Umbilical cord (tissue), 2 donors: Measurements from ENCODE around the genes DVL1, MXRA8 and CDK11B.

GRCh38 chr1:1314494-1315775 is 6.5 kb downstream of the PUSL1 start:
- RAMPAGE, long total RNA = no peak

GRCh38 chr1:1328843-1329516 is 2.1 kb upstream of the TAS1R3 start:
- RAMPAGE, long total RNA = no peak

- RAMPAGE, long total RNA = no peak
Observed at GRCh38 chr1:1348777-1349521, at the start of gene DVL1. Gene DVL1, minus strand, starts transcription at chr1:1349418.

DNA sequence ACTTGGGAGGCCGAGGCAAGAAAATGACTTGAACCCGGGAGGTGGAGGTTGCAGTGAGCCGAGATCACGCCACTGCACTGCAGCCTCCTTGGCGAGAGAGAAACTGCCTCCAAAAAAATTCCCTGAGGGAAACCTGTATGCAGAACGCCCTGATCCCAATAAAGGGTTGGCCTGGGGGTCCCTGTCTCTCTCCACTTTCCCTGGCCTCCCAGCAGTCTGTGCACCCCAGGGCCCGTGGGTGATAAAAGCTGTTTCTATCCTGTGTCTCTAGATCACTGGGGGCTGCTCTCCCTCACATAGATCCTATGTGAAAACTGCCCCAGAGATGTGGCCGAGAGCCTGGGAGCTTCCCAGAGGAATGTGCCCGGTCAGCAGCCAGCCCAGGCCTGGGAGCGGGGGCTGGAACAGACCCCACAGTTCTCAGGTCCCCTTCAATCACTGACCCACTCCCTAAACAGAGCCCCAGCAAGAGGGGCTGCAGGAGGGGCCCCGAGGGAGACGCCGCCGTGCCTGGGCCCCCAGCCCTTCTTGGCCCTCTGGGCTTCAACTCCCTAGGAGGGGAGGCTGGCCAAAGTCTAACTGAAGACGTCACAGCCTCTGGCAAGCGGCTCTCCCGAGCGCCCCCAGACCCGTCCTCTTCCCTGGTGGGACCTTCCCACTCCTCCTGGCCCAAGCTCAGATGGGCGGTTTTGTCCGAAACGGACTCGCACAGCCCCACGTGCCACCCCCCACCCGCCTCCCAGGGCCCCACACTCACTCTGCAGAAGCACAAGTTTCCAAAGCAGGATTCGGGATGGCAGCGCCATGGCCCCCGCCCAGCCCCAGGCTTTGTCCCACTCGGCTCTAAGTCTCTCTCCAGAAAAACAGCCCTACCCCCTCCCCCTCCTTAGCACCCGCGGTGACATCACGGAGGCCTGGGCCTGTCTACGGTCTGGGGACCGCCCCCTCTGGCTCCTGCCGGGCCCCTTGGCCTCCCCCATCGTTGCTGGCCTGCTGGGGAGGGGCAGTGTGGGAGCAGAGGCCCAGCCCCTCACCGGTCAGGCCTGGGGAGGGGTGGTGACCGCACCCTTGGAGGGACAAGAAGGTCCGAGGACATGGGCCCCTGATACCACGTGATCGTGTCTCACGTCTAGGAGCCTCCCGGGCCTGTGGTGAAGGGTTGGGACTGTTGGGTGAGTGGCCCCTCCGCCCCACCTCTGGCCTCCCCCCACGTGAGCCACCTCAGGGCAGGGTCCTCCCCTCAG is at the start of gene MXRA8:
TSS of gene MXRA8 (minus strand) at position 857 of the 1,244 bp plus-strand sequence.
- RAMPAGE, long total RNA = no peak

GRCh38 chr1:1385936-1386983 is 11.3 kb upstream of the AURKAIP1 start:
- RAMPAGE, long total RNA = no peak

DNA sequence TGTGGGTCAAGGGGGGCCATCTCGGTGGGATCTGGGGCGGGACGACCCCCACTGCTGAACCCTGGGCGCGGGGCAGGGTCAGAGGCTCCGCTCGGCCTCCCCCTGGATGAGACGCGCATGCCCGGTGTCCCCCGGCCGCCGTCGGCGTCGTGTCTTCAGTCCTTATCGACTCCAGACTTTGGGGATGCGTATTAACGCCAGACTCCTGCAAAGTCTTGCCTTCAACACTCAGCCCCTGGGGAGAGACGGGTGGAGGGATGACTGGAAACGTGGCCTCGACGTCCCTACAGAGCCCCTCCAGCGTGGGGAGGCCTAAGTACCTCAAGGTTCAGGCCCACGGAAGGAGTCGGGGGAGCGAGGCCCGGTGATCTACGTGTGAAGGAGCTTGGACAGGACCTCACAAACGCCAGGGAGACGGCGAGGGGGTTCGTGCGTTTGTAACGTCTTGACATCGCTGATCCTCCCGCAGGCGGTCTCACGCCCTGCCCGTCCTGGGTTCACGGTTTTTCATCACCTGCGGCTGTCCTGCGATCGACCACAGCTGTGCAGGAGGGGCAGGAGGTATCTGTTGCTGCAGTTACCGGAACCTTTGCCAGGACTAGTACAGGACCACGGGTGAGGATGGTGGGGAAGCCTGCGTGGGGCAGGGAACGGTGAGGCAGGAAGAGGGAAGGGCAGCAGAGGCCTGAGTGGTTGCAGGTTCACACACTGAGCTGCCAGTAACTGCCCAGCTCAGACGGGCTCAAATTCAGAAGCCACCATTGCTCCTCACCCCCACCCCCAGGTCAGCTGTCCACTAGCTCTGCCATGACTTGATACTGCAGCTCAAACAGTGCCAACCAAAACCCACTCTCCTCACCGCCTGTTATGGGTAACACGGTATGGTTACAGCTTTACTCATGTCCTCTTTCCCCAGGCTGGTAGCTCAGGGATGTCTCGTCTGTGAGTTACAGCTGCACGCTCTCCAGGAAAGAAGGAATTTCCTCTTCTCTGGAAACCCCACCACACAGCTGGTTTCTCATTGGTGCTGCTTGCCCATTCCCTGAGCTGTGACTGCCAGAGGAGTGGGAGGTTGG is 892 bp upstream of the CCNL2 start:
- RAMPAGE, long total RNA = no peak

DNA sequence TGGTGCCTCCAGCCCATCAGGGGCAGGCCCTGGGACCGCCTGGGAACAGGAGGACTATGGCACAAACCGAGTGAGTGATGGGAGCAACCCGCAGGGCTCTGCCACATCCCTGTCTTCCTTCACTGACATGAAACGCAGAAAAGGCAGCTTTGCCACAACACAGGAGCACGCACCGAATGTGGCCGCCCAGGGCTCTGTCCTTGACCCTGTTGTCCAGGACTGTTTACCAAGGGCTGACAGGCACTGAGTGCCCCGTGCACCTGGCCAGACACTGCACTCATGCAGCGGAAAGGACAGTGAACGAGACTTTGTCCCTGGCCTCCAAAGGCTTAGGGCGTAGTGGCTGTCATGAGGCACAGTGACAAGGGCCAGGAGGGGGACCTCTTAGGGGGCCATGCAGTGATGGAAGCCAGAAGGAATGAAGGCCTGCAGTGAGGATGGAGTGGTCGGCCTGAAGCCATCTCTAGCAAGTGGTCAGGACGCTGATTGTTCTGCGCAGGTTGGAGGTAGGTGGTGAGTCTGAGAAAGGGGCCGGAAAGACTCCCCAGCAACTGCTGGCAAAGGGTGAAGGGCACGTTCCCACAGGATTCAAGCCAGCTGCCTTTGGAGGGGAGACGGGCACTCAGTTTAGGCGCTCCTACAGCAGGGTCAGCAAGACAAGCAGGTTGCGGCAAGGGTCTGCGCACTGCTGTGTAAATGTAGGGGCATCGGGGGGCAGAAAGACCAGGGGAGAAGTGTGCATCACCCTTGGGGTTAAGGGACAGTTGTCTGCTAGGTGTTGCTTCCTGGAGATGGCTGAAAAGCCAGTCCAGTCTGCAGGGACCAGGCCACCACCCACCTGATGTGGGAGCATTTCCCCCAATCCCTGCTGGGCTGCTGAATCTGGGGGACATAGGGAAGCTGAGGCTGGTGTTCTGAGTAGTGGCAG is 1.9 kb upstream of the CCNL2 start:
- RAMPAGE, long total RNA = no peak

- RAMPAGE, long total RNA = no peak
Observed at GRCh38 chr1:1428078-1428508, 2.4 kb downstream of the TMEM88B start.

DNA sequence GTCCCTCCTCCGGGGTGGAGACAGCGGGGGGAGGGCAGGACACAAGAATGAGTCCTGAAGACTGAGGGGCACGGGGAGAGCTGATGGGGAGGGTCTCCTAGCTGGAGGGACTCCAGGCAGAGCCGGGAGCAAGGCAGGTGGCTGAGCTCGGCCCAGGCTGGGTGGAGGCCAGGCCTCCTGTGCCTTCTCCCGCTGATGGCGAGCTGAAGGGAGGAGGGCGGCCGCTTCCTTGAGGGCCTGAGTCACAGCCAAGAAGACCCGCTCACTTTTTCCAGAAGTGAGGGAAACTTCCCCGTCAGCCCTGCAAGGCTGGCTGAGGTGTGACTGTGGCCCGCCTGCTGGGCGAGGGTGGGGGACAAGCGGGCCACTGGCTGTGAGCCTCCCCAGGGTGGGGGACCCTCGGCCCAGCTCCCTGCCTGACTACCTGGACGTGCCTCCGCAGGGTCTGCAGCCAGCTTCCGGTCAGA is 1.7 kb upstream of the VWA1 start:
- RAMPAGE, long total RNA = no peak

- RAMPAGE, long total RNA = no peak
Observed at GRCh38 chr1:1539485-1540532, 615 bp downstream of the TMEM240 start.

- RAMPAGE, long total RNA = no peak
Observed at GRCh38 chr1:1573591-1574776, 679 bp downstream of the SSU72 start.

- RAMPAGE, long total RNA = no peak
Observed at GRCh38 chr1:1630233-1631364, 1.4 kb upstream of the MMP23B start.

GRCh38 chr1:1658770-1659748 is at the start of gene CDK11B:
Gene CDK11B, minus strand, starts transcription at chr1:1659004.
- RAMPAGE, long total RNA = start-site peak on the minus strand at chr1:1658940-1659260, 68 and 111 reads in 2 replicates

GRCh38 chr1:1852662-1853879 is 37.8 kb downstream of the GNB1 start:
- RAMPAGE, long total RNA = no peak

- RAMPAGE, long total RNA = no peak
Observed at GRCh38 chr1:1875689-1876249, 15.1 kb downstream of the GNB1 start.

DNA sequence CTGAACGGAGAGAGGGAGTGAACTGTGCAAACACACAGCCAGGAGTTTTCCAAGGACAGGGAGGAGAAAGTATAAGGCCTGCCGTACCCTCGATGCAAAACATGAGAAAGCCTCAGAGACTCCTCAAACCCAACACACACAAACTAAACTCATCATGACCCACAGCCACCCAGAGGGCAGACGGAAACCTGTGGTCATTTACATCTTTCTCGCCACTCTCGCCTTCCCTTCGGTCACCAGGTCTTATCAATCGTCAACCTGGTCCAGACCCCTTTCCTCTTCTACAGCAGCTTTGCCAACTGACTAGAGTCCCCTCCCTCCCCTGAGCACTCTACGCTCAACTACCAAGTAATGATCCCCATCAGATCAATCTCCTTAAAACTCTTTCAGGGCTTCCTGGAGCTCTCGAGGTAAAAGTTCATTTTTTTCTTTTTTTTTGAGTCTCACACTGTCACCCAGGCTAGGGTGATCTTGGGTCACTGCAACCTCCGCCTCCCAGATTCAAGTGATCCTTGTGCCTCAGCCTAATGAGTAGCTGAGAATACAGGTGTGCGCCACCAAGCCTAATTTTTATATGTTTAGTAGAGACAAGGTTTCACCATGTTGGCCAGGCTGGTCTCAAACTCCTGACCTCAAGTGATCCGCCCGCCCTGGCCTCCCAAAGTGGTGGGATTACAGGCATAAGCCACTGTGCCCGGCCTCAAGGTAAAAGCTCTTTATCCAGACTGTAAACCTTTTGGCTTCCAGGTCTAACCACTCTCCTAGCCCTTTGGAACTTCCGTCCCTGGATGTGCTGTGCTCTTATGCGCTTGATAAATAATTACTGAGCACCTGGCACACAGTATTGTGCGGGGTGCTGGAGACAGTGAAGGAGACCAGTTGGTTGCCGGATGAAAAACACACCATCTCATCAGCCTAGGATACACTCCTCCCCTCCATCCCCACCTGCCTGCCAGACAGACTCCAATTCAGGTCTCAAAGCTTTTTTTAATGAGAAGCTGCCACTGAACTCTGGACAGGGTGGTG is 9.6 kb downstream of the GNB1 start:
- RAMPAGE, long total RNA = no peak

DNA sequence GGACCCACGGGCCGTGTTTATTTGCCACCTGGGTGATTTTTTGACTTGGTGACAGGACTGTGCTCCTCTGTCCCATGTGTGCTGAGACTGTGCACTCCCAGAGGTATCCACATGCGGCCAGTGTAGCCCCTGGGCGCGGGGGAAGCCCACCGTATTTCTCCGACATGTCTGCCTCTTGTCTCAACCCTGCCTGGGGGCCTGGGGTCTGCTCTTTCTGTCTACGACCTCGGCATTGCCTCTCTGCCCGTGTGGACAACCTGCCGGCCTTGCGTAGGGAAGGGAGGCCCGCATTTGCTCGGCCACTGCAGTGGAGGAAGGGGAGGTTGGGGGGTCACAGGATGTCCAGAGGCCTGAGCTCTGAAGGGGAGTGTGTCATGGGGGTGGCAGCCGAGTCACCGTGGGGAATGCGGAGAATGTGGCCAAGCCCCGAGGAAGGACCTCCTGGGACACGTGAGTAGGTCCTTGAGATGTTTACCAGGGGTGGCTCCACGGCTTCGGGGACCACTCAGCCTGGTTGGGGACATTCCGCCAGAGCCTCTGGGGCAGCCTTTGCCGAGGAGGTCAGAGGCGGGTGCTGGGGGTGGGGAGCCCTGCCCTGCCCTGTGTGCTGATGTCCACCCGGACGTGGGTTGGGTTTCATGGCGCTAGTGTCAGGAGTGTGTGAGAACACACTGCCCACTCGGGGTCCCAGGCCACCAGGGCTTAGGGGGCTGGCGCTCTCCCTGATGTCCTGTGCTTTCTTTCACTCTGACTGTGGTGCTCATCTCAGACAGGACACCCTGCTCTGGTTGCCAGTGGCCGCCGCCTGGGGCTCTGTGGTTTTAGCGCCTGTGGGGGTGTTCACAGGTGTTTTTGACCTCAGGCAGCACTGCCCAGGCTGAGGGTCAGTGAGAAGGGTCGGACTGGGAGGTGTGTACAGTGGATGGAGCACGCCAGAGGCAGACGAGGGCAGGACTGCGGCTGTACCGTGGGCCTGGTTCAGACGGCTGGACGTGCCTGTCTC is 11.2 kb downstream of the PRKCZ start:
- RAMPAGE, long total RNA = no peak

DNA sequence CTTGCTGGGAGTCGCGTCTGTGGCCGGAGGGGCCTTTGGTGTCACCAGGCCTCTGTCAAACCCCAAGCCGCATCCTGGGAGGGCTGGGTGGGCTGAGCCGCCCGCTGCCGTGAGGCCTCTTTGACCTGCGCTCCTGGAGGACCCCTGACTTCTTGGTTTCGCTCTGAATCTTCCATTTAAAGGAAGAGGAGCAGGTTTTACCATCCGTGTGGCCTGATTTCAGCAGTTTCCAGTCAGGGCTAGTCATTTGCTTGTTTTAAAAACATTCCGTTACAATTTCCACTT is 60.6 kb downstream of the FAAP20 start:
- RAMPAGE, long total RNA = no peak

GRCh38 chr1:2208168-2209190 is 13.9 kb upstream of the FAAP20 start:
- RAMPAGE, long total RNA = no peak

DNA sequence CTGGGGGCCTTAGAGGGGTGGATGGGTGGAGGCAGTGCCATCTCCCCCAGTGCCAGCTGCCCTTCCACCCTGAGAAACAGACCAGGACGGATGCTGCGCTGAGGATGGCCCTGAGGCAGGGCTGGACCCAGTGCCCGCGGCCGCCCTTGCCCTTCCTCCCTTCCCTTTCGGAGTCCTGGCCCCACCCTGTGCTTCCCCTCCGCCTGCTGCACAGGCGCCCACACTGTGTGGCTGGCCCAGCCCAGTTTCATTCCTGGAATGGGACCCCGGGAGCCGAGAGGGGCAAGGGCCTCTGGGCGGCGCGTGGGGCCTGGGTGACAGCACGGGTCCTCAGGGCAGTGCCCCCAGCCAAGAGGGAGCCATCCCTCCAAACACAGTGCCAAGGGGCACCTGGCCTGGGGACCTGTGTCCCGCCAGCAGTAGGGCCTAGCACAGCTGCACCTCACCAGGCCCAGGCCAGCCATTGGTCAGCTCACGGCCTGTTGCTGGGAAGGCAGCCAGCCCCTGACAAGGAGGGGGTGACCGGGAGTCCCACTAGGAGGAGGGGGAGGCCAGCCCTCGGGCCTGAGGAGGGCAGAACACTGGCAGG is 13.4 kb upstream of the SKI start:
- RAMPAGE, long total RNA = no peak